Thoracic aorta endothelial cell (primary cell): ENCODE data around the gene EFEMP1.

DNA sequence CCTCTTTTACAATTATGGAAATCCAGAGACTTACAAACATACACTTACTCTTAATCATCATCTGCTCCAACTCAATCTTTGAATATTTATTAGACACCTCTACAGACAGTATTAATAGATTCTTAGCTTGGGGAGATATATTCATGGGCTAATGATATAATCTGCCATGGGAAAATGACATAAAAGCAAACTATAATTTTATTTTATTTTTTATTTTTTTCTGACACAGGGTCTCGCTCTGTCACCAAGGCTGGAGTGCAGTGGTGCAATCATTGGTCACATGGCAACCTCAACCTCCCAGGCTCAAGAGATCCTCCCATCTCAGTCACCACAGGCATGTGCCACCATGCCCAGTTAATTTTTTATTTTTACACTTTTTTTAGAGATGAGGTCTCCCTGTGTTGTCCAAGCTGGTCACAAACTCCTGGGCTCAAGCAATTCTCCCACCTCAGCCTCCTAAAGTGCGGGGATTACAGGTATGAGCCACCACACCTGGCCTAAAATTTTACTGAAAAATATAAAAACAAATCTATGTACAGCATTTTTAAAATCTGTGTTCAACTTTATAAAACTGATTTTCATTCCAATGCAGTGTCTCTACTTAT is 39.3 kb downstream of the RTN4 start:
- CAGE, long polyA plus RNA: no peak

DNA sequence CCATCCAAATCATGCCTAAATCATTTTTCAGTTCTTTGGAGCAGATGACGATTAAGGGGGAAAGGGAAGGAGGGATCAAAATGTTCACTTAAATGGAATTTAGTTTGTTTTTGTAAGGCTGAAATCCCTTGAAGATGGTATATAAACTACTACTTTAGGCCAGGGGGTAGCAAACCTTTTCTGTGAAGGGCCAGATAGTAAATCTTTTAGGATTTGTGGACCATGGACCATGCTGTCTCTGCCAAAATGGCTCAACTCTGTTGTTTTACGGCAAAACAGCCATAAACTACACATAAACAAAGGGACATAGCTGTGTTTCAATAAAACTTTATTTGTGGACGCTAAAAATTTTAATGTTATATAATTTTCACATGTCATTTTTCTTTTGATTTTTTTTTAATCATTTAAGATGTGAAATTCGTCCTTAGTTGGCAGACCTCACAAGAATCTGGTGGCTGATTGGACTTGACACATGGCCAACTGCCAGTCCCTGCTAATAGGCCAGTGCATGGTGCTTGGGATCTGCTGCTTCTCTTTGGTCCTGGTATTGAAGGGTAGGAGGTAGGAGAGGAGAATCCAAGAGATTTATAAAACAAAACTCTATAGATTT is 52.0 kb upstream of the RTN4 start:
- CAGE, long polyA plus RNA: no peak

DNA sequence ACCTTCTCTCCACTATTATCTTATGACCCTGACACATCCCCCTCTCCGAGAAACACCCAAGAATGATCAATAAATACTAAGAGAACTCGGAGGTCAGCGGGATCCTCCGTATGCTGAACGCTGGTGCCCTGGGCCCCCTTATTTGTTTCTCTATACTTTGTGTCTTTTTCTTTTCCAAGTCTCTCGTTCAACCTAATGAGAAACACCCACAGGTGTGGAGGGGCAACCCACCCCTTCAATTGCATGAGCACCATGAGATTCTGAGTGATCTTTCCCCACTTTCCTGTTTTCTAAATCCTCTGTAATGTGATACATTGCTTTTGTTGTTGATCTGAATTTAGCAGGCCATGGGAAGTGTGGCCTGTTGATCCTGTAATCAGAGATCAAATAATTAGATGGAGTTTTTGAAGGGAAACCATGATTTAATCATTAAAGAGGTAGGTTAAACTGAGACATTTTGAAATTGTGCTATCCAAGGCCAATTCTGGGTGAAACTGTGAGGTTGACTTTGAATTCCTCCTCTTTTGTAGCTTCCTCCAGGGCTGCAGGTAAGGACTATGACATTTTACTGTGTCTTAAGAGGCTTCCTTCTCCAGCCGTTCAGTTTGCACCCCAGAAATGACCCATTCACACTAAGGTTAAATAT is 11.1 kb upstream of the MTIF2 start:
- CAGE, long polyA plus RNA: no peak

DNA sequence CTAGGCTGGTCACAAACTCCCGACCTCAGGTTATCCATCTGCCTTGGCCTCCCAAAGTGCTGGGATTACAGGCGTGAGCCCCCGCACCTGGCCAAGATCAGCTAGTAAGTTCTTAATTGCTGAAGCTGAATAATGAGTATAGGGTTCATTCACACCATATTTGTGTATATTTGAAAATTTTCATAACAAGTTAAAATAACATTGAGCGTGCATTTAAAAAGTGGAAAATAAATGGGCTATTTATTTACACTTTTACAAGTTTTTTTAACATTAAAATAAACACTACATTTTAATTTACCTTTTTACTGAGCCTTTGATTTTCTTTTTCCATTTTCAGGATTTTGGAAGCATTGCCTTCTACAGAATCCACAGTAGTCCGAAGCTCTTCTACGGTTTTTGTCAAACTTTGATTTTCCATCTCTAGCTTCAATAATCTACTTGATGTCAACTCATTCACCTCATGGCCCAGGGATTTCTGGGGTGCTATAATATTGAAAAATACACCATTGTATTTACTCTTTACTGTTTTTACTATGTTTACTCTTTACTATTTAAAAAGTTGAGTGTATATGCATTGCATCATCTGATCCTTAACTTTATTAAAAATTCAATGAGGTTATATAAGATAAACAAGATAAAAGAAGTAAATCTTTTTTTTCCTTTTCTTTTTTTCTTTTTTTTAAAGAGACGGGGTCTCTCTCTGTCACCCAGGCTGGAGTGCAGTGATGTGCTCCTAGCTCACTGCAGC is 70.3 kb upstream of the MTIF2 start:
- CAGE, long polyA plus RNA: no peak

- CAGE, long polyA plus RNA: no peak
Measured at GRCh38 chr2:55625948-55626733, 8.7 kb upstream of the PPP4R3B start.

DNA sequence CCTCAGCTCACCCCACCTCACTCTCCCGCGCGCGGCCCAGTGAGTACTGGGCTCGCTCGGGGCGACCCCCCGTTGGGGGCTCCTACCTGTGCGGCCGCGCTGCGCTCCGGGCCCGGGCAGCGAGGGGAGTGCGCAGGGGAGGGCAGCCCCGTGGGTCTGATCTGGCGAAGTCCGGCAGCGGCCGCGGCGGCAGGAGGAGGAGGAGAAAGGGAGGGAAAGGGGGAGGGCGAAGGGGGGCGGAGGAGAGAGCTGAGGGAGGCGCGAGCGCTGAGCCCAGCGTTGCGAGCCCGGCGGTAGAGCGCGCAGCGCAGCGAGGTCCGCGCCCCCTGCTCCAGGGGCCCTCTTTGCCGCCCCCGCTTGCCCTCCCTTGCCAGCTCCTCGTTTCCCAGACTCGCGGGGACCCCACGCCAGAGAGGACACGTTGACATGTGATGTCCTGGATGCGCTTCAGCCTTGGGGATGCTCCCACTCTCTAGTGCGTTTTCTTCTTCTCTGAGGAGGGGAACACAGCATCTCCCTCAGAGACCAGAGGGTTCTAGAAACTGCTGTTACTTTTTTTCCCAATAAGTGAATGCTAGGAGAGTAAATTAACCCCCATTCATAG is at the start of gene EFEMP1:
EFEMP1 (minus strand) TSS at position 158 of the 604 bp plus-strand sequence.
- CAGE, long polyA plus RNA: no peak

DNA sequence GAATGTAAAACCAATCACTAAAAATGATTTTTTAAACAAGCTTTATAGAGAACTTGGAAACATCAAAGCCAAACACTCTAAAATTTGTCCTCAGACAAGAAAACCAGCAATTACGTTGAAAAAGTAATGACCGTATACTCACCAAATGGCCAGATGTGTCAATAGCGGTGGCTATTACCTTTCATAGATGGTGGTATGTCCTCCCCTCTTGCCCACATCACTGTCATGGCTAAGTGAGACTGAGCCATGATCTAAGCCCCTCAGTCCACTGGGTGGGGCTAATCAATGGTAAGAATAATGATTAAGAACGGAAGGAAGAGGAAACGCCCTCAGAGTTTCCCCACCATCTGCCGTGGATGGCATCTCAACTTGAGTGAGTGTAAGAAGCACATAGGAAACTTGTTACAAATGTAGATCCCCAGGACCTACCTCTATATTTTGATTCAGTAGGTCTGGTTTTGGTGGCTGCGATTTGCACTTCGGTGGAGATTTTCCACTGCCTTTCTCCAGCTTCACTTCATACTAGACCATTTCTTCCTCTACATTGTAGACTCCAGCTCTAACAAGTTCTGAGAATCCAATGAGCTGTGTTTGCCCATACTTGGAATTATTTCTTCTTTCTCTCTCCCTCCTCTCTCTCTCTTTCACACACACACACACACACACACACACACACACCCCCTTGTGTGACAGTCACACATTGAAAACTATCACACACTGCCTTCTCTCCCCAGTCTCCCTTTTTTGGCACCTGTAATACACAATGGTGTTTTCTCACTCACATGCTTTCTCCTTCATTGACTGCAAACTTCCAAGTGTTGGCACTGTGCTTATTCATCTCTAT is 66.0 kb upstream of the EFEMP1 start:
- CAGE, long polyA plus RNA: no peak

DNA sequence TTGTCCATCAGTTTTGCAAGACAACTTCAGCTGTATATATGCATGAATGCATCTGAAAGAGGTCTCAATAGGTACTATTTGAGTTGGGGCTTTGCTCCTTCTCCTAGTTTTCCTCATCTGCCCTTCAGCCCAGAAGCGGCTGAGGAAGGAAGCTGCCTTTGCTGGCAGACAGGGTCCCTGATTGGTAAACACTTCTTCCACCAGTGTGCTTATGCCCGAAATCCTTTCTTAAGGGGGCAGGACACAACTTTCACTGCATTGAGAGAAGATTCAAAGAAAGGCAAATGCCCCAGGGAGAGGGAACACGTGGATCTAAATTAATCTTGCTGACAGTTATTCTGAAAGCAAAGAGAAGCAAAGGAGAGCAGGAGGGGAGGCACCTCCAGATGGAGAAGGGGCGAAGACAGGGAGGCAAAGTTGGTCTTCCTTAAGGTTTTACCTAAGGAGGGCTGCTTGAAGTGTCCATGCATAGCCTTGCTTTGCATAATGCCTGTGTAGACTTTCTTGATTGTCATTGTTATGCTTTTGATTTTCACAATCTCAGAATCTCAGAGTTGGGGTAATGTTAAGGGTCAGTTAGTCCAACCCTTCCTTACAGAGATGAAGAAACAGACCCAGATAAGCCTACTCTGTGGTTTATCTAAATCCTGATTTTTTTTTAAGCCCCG is 92.2 kb upstream of the EFEMP1 start:
- CAGE, long polyA plus RNA: no peak

DNA sequence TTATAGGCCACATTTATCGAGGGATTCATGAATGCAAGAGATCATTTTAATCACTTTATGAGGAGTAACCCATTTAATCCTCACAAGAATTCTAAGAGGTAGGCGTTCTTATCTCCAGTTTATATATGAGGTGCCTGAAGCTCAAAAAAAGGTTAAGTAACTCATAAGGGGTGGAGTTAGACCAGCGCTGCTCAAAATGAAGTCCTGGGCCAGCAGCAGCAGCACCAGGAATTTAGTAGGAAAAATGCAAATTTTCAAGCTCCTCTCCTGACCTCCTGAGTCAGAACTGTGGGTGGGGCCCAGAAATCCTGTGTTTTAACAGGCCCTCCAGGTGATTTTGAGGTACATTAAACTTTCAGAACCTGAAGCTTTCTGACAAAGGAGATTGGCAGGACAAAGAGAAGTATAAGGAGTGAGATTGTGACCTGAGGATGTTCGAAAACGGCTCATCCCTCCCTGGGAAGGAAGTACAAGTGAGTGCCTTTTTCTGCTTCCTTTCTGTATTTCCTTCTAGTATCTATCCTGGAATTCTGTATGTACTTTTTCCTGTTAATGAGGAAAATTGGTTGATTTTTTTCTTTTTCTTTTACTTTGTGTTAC is 66.0 kb upstream of the CCDC85A start:
- CAGE, long polyA plus RNA: no peak

GRCh38 chr2:57346318-57346684 is 700.3 kb upstream of the VRK2 start:
- CAGE, long polyA plus RNA: no peak

- CAGE, long polyA plus RNA: no peak
Measured at GRCh38 chr2:58460711-58461185, 219.6 kb upstream of the FANCL start.

DNA sequence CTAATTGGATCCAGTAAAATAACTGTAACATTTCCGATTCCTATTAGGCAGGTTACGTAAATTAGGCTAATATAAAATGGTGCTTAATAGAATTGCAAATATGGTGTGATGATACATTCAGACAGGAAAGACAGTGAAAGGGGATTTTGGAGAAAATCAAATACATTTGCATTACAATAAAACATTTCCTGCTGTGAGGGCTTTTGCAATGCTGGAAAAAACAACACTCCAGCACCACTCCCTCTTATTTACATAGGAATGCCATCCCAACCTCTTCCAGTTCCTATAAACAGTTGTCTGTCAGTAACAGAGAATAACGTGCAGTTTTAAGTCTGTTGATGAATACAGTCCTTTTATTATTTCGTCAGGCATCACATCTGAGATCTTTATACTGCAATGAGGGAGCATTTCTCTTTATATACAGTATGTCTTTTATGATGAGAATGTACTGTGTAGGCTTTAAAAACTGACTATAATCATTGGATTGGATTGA is 298.9 kb upstream of the FANCL start:
- CAGE, long polyA plus RNA: no peak

GRCh38 chr2:59321885-59322343 is 1080.8 kb upstream of the FANCL start:
- CAGE, long polyA plus RNA: no peak

GRCh38 chr2:60053670-60053989 is 499.8 kb downstream of the BCL11A start:
- CAGE, long polyA plus RNA: no peak

DNA sequence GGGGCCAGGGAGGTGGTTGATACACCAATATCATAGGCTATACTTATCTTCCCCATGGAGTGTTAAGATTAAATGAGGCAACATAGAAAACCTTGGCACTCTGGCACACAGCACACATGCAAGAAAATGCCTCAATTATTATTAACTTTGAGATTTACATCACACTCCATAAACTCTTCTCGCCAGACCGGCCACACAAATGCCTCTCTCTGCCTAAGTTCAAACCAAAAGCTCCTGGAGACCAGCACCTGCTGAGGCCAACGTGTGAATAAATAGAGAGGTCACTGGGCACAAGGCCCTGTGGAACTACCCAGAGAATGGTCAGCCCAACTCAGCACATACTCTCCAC is 498.7 kb downstream of the BCL11A start:
- CAGE, long polyA plus RNA: no peak

GRCh38 chr2:60480554-60480945 is 72.9 kb downstream of the BCL11A start:
- CAGE, long polyA plus RNA: no peak

DNA sequence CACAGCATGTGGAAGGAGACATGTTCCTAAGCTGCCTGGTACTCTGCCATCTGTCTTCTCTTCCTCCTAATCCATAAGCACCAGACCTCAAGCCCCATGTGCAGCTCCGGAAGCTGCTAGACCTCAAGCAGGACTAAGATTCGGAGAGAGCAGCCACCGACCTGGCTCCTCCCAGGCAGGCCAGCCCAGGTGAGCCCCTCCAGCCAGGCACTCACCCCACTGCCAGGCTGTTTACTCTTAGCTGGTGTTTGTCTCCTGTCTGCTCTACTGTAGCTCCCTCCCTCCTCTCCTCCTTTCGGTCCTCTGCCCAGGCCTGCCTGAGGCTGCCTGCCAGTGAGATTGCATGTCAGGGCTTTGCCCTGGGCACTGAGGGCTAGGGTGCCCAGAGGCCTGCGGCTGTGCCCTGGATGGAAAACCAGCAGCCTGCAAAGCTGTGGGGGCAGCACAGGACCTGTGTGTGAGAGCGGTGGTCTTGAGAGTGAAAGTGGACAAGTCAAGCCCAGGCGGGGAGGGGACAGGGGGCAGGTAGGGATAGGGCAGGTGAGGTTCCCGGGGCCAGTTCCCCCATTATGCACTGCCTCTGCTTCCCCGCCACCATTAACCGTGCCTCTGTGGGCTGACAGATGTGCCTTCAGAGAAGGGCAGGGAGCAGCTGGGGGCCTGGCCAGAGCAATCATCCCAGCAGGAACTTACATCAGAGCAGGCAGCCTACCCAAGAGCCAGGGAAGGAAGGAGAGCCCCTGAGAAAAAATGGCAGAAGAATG is 53.5 kb downstream of the BCL11A start:
- CAGE, long polyA plus RNA: no peak

- CAGE, long polyA plus RNA: no peak
Measured at GRCh38 chr2:60533070-60533289, 20.5 kb downstream of the BCL11A start.

DNA sequence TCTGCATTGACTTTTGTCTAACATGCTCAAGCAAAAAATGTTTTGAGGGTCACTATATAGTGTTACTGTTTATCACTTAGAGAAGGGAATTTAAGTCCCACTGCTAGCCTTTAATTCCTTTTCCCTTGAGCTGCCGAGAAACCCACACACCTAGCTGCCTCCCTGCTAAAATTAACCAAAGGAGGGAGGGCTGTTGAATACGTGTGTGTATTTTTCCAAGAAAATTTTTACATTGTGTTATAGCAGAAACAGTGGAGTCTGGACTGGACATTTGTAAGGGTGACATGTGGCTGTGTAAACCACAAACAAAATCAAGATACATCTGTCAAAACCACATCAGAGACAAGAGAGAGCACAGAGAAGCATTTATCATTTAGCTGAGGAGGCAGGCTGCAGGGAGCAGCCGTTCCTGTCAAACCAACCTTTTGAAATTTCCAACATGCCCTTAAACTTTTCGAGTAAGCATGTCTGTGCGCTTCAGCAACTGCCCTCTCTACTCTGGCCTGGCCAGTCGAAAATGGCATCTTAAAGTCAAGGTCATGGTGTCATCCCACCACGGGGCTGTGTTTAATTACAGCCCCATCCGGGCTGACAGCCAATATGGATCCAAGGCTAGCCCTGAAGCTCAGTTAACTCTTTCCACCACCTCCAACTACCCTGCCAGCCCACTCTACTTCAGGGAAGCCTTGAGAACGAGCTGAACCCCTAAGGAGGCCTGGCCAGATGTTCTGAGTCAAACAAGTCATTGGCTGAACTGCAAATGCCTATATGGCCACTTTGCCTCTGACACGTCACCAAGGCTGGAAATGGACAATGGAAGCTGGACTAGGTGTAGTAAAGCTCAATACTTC is 8.4 kb downstream of the BCL11A start:
- CAGE, long polyA plus RNA: no peak

GRCh38 chr2:60551627-60552247 is 1.7 kb downstream of the BCL11A start:
- CAGE, long polyA plus RNA: no peak